Measurements from ENCODE around the genes STARD5, AP3B2, WHAMM and TM6SF1.

DNA sequence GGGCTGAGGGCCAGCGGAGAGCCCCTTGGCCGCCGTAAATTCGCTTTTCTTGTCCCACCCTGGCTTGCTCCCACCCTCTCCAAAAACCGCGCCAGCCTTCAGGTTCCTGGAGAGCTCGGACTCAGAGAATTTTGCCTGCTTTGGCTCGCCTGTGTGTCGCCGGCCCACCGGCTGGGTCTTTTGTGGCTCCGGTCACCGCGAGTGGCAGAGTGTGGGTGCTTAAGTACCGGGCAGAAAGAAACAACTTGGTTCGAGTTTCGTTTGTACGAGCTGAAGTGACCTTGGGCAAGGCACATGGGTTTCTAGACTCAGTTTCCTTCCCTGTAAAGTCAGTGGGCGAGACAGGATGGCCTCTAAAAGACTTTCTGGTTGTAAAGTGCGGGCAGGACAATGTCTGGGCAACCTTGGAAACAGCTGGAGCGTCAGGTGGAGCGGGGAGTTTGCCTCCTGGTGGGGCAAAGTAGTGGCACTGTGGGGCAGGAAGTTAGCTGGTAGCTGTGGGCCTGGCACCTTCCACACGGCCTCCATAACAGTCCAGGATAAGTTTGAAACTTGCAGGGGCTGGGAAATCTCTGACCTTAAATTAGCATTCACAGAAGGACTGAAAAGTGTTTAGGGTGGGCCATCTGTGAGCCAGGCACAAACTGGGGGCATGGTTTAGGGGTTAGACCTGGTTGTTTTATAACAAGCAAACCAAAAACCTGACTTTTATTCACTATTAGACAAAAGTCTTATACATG, 1.2 kb downstream of the ABHD17C start:
- RRBS = 4% methylated on average over 3 of the region's 23 CpGs

GRCh38 chr15:80999408-81000725, 856 bp upstream of the TLNRD1 start:
- RRBS = 4% methylated on average over 8 of the region's 50 CpGs

DNA sequence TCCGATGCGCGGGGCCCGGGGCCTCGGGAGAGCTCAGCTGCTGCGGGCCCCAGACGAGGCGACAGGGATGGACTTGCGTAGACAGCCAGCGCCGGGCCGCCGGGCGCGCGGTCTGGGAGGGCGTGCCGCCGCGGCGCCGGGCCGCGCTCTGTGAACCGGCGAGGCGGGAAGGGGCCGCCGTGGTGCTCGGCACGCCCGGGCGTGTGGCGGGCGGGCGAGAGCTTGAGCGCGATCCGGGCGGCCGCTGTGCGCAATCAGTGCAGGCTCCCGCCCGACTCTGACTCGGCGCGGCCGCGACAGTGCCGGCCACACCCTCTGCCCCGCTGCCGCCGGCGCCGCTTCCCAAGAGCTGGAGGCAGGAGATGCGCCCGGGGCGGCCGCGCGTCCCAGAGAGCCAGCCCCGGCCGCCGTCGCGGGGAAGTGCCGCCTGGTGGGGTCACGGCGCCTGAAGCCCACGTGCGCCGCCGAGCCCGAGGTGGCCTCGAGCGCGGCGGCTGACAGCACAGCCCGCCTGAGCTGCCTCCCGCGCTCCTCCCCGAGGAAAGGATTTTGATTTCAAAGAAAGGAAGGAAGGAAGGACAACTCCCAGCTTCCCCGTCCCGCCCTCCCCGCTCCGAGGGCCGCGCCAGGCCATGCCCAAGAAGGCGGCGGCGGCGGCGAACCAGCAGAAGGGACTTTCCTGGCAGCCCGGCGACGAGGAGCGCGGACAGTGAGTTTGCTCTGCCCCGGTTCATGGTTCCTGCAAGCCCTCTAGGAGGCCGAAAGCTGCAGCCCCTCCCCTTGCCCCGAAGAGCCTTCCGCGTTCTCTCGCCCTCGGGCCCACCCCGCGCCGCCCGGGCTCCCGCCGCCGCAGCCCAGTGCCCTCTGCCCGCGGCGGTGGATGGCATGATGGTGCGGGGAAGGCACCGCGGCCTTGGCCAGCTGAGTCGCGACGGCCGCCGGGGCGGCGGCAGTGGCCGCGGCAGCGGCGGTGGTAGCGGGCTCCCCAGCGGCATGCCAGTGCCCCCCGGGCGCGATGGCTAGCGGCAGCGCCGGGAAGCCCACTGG, 857 bp downstream of the TLNRD1 start:
- RRBS = 4% methylated on average over 74 of the region's 137 CpGs

- RRBS = no CpG with 5 or more reads among the region's 2 CpGs
These were observed 29.4 kb upstream of the IL16 start for GRCh38 chr15:81167146-81167733.

GRCh38 chr15:81322444-81323279, 1.3 kb downstream of the STARD5 start:
- RRBS = no CpG with 5 or more reads among the region's 10 CpGs

DNA sequence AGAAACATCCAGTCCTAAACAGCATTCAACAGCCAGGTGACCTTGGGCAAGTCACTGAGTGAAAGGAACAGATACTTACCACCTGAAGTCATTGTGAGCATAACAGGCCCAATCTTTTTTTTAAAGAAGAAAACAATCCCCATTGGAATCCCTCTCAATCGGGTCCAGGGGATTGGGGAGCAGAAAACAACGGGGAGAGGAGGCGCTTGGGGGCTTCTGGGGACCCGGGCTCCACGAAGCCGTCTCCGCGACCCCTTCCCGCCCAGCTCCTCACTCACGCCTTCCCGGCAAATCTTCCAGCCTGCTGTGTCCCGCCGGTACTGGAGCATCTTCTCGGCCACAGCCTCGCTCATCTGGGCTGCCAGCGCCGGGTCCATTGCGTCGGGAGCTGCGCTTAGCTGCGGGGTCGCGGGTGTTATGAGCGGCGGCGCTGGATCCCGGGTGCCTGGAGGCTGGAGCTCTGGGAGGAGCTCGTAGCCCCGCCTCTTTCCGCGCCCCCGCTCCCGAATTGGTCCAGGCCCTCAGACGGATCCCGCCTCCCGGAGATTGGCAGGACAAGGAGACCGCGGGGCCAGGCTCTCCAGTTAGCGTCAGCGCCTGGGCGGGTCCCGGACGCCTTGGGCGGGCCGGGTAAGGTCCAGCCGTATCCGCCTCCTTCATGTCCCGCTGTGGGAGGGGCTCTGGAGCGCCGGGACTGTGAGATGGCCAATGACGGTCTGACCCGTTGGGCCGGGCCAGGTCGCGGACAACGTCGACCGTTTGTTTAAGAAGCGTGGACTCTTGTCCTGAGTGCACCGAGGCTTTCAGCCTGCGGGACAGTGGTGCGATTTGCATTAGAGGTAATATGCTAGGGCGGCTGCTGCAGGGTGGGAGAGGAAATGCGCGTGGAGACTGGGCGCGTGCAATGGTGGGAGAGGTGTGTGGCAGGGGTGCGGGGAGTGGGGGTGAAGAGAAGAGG, at the start of gene STARD5:
Gene STARD5, minus strand, starts transcription at position 419 of the 958 bp plus-strand sequence.
- RRBS = 5% methylated on average over 41 of the region's 68 CpGs

- RRBS = 2% methylated on average over 5 of the region's 58 CpGs
These were observed at the start of gene AP3B2 for GRCh38 chr15:82709796-82710618. TSS of gene AP3B2 (minus strand) at chr15:82709875.

DNA sequence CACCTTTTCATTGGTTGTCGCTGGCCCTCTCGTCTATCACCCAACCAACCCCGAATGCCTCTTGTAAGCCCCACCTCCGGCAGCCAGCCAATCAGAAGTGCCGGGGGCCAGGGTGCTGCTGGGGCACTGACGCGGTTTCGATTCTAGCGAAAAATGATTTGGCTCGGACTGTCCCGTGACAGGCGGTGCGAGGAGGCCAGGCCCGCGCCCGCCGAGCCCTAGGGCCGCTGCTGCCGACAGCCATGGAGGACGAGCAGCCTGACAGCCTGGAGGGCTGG, at the start of gene WHAMM:
Gene WHAMM, plus strand, starts transcription at position 144 of the 278 bp plus-strand sequence.
- RRBS = no CpG with 5 or more reads among the region's 20 CpGs

GRCh38 chr15:82843959-82844363, 34.5 kb downstream of the WHAMM start:
- RRBS = no CpG with 5 or more reads among the region's 6 CpGs

DNA sequence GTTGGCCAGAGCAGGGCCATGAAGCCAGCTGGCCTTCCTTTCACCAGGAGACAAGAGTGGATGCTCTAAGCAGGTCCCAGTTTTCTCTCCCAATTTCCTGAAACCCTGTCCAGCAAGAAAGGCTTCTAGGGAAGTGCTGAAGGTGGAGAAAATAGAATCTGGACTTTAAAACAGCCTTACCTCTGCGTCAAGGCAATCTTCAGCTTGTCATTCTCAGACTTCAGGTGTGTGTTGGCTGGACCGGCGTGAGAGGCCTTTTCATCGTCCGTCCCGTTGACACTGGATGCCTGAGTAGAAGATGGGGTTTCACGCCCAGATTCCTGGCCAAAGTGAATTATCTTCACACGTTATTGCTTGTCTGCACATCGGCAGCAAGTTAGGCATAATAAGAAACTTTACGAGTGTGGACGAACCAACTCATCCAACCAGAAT, 49.4 kb downstream of the WHAMM start:
- RRBS = no CpG with 5 or more reads among the region's 11 CpGs

DNA sequence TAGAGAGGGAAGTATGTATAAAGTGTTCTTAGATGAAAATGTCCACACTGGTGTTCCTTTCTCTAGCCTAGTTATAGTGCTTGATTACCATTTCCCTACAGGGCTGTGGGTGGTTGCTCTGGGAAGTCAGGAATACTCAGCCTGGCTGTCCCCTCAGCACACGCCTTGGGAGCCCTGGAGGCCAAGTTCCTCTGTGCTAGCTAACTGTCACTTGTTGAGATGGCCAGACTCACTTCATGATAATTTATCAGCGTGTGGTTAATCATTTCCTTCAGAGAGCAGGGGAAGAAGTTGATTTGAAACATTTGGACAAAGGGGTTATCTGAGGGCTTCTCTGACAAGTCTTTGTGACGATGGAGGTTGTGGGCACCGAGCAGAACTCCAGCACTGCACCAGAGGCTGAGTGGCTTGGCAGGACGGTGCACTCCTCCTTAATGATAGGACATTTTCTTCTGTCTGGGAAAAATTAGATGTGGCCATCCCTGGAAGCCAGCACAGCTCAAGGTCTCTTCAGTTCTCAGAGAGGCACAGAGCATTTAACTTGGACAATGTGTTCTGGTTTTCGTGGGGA, 61.9 kb downstream of the WHAMM start:
- RRBS = no CpG with 5 or more reads among the region's 6 CpGs

GRCh38 chr15:82918733-82919956, 33.4 kb downstream of the HOMER2 start:
- RRBS = no CpG with 5 or more reads among the region's 13 CpGs

- RRBS = no CpG with 5 or more reads among the region's 5 CpGs
These were observed 7.7 kb downstream of the HOMER2 start for GRCh38 chr15:82944861-82945259.

DNA sequence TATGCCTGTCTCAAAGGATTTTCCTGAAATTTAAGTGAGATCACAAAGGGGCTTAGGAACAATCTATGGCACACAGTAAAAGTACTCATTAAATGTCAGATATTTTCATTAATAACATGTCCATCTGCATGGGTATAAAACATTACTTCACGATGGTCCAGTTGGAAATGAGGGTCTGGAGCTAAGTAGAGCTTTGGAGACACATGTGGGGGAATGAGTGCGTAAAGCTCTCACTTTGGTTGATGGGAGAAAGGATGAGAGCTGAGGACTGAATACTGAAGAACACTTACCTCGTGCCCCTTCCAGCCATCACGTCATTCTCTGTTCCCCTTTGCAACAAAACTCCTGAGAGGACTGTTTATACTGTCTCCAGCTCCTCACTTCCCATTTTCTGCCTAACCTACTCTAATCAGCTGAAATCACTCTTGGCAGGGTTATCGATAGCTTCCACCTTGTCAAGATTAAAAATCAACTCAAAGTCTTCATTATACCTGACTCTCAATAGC, 4.5 kb downstream of the BTBD1 start:
- RRBS = no CpG with 5 or more reads among the region's 5 CpGs

DNA sequence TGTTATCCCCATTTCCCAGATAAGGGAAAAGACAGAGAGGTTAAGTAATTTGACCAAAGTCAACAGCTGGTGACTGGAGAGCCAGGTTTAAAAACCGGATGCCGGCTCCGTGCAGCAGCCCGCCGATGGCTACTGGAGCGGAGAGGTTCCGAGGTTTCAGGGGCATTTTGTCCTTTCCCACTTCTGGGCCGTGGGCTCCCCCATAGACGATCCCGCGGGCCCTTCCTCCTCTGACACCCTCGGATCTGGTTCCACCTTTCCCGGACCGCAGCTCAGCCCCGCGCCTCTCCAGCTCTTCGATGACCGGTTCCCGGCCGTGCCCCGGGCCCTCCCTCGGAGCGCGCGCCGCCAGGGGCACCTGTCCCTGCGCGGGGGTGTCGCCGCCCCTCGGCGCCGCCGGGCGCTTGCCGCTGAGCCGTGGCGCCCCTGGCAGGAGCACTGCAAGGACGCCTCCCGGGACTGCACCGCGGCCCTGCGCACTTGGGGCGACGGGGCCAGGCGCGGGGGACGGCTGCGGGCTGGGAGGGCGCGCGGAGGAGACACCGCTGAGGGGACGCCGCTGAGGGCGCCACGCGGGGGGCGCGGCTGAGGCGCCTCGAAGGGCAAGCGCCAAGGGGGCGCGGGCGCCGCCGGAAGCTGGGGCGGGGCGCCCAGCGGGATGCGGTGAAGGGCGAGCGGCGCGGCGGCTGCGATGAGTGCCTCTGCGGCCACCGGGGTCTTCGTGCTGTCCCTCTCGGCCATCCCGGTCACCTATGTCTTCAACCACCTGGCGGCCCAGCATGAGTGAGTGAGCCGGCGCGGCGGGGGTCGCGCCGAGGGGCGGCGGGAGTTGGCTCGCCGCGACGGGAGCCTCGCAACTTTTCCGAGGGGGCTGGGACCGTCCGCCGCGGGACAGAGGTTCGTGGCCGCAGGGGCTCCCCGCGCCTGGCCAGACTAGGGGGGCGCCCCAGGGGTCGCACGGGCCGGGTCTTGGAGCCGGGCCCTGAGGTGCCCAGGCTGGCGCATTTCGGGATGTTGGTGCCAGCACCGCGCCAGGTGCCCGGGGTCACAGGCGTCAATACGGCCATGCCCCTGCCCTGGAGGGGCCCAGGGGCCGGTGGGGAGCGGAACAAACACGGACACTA, at the start of gene TM6SF1:
Gene TM6SF1, plus strand, starts transcription at position 656 of the 1,124 bp plus-strand sequence.
- RRBS = 7% methylated on average over 48 of the region's 122 CpGs

DNA sequence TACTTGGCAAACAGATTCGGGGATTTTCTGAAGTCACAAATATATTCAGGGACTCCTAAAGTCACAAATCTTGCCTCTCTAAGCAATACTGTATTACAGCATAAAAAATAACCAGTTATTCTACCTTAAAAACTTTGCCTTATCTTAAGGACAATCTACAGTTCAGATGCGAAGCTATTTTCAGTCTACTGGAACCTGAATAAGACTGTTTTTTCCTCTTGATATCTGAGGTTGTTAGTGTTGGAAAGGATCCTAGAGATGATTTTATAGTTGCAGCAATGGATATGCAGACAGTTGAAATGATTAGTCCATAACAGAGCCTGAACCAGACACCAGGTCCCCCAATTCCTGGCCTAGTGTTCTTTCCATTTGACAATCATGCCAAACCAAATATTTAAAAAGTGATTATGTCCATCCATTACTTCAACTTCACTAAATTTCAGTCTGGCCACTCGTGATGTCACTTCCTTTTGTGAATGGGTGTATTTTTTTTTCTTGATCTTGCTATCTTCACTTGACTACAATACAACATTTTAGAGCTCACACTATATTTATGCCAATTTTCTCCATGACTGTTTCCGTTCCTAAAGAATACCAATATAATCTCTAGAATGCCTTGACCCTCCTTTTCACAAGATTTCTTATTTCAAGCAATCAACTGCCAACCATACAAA, 1.7 kb downstream of the HDGFL3 start:
- RRBS = no CpG with 5 or more reads among the region's 4 CpGs

- RRBS = no CpG with 5 or more reads among the region's 12 CpGs
These were observed 38.9 kb upstream of the BNC1 start for GRCh38 chr15:83323264-83323896.

DNA sequence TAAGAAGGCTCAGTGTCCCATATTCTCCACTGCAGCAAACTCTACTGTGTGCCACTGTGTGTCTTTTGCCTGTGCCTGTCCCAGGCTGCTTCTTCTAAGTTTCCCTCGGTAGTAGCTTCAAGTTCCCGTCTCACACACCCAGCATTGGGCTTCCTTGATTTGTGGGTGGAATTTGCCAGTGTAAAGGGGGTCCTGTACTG, 48.9 kb upstream of the ADAMTSL3 start:
- RRBS = no CpG with 5 or more reads among the region's 2 CpGs

DNA sequence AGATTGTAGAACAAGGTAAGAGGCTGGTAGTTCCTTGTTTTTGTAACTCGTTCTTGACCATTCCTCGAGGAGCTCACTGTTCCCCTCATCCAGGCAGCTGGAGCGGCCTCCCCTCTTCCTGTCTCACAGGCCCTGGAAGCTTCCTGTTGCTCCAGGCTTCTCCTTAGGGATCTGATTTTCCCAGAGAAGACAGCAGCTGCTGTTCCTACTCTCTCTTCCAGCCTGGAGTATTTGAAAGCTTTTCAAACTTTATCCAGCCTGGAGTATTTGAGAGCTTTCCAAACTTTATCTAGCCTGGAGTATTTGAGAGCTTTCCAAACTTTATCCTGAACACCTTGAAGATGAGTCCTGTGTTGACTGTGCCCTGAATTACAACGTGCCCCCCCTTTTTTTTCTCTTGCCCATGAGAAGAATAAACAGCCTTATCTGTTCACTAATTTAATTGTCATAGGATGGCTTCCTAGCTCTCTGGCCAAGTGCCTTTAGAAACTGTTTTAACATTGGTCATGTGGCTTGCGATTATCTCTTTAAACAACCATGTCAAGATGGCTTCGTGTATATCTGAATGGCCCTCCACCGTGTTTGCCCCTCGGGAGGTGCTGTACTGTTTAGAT, 4.7 kb downstream of the ADAMTSL3 start:
- RRBS = no CpG with 5 or more reads among the region's 8 CpGs